ENCODE measurements around a stretch of chr10.

DNA sequence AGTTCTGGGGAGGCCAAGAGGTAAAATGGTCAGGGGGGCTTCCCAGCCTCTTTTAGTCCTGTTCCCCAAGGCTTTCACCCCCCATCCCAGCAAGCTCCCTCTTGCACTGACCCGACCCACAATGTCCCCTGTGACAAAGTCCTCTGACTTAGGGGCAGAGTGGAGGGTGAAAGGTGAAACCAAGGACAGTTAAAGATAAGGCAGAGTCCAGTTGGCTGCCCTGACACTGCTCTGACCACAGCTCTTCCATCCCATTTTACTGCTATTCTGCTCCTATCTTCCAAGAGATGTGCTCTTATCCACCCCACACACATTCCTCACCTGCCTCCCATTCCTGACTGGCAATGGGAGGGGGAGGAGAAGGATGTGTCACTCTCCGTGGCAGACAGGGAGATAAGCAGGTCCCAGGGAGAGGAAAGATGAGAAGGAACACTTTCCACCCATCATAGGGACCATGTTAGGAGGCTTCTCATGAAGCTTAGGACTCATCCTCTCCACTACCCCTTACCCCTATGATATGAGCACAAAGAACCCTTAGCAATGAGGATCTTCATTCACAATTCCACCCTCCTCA, 6.9 kb downstream of the SYNPO2L start:
- CAGE, long polyA plus RNA, result no peak
- RRBS, result no CpG with 5 or more reads among the region's 2 CpGs

DNA sequence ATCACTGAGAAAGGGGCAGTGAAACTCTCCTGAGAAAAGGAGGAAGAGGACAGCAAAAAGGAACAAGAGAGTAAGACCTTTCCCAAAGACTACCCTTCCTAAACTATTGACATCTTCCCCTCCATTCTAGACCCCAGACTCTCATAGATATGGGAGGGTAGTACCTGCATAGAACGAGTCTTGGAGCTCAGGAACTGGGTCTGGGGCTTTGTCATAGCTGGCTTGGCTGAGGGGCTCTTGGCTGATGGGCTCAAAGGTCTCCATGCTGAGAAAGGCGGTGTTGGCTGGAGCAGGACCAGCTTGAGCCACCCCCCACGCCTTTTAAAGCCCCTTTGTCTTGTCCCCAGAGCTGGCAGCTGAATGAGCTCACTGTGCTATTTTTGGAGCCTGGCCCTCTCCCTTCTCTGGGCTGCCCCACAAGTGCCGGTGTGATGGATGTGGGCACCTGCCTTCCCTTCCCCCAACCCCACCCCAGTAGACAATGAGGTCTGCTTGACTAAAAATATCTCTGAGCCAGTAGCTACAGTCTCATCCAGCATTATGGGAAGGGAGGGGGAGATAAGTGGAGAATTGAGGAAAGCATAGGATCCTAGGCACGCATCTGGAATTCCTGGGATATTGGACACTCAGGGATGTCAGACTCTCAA, 5.0 kb downstream of the SYNPO2L start:
- CAGE, long polyA plus RNA, result no peak
- RRBS, result no CpG with 5 or more reads among the region's 5 CpGs

GRCh38 chr10:73765721-73766296, 6.3 kb upstream of the FUT11 start:
- CAGE, long polyA plus RNA, result no peak
- RRBS, result no CpG with 5 or more reads among the region's 5 CpGs

- CAGE, long polyA plus RNA, result no peak
- RRBS, result no CpG with 5 or more reads among the region's 4 CpGs
Observed at GRCh38 chr10:73771051-73771665, 918 bp upstream of the FUT11 start.

DNA sequence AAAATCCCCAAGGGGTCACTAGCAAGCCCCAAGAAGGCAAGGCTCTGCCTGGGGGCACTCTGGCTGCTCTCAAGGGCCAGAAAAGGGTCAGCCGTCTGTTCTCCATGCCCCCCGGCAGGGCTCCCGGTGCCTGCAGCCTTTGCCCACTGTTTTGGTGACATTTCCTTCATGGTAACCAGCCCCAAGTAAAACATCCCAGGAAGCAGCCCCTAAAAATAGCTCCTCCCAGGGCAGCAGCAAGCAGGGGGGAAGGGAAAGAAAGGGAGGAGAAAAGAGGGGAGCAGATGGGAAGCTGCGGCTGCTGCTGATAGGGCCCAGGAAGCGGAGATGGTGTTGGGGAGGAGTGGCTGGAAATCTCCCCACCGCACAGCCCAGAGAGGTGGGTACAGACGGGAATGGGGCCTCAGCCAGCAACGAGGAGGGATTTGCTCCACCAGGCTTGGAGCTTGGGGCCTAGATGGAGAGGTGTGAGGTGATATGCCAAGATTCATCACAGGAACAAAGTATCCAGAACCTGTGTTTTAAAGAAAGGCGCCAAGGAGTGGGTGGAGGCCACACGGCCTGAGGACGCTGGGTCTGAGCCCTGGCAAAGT, 7.0 kb downstream of the CAMK2G start:
- CAGE, long polyA plus RNA, result no peak
- RRBS, result no CpG with 5 or more reads among the region's 11 CpGs

DNA sequence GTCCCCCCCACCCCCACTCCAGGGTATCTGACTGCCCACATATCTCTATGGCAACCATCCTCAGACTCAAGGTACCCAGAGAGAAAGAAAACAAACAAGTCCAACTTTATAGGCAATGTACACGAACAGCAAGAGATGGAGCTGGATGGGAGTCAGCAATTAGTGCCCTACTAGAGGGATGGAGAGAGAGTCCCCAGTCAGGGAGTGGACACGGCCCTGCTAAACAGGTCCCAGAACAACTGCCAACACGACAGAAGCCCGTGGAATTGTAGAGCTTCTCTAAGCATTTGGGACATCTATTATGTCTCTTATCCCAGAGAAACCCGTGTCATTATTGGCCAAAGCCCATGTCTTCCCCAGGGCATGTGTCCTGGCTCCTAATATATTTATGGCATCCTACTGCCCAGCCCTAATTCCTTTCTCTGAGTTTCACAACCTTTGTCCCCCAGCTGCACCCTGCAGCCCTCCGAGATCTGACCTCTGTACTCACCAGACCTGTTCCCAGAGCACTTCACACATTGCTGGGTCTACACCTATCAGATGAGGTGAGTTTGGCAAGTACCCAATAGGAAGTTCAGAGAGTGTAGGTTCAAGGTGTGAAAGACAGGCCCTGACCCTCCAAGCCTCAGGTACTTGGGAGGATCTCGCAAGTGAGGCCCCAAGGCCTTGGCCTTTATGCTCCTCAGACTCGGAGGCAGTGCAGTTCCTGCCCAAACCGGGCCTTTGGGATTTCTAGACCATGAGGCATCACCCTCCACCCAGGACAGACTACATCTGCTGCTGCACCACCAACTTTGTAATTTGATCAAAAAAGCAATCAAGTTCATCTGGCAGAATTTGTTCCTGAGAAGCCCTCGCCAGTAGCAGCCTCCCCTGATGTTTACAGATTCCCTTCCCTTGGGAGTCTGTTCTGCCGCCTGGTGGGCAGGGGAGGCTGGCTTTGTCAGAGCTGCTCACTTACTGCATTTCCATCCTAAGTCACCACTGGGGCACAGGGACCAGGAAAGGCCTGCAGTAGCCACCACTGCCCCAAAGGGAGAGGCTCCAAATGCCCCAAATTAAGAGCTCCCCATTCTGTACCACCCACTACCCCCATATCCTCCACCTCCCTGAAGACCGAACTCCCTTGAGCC, 2.4 kb downstream of the CAMK2G start:
- CAGE, long polyA plus RNA, result no peak
- RRBS, result no CpG with 5 or more reads among the region's 12 CpGs

GRCh38 chr10:73906512-73907421, 4.2 kb upstream of the PLAU start:
- CAGE, long polyA plus RNA, result no peak
- RRBS, result no CpG with 5 or more reads among the region's 9 CpGs

- CAGE, long polyA plus RNA, result no peak
- RRBS, result no CpG with 5 or more reads among the region's 9 CpGs
Observed at GRCh38 chr10:73932257-73932835, 21.4 kb downstream of the PLAU start.

GRCh38 chr10:74083277-74083747, 67.3 kb downstream of the AP3M1 start:
- CAGE, long polyA plus RNA, result no peak
- RRBS, result no CpG with 5 or more reads among the region's 3 CpGs

- CAGE, long polyA plus RNA, result no peak
- RRBS, result no CpG with 5 or more reads among the region's 5 CpGs
Observed at GRCh38 chr10:74153154-74153555, 2.1 kb downstream of the ADK start.

DNA sequence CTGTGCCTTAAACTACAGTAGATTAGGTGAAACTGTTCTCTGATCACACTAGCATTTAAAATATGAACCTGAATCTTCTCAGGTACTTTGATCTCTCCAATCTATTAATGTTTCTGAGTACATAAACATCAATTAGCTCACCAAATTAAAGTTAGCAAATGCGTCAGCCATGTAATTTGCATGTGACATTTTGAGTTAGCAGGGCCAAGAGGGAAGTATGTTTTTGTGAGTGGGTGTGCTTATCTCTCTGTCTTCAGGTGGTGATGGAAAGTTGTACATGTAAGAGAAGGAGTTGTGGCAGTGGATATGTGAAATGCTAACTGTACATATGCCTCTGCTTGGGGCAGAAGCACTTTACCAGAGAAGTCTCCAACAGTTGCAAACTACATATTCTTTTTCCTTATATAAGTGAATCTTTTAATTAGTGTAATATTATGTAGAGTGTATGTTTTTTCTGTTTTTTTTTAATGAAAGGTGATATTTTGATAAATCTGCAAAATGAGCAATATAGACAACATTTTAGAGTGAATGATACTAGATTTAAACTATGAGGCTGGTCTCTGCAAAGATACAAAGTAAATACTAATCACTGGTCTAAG, 27.7 kb downstream of the KAT6B start:
- CAGE, long polyA plus RNA, result no peak
- RRBS, result no CpG with 5 or more reads among the region's 1 CpG

- CAGE, long polyA plus RNA, result no peak
- RRBS, result no CpG with 5 or more reads among the region's 6 CpGs
Observed at GRCh38 chr10:74865729-74866295, 39.4 kb downstream of the KAT6B start.

GRCh38 chr10:74988674-74989731, 84.4 kb downstream of the DUSP29 start:
- CAGE, long polyA plus RNA, result no peak
- RRBS, result no CpG with 5 or more reads among the region's 6 CpGs

DNA sequence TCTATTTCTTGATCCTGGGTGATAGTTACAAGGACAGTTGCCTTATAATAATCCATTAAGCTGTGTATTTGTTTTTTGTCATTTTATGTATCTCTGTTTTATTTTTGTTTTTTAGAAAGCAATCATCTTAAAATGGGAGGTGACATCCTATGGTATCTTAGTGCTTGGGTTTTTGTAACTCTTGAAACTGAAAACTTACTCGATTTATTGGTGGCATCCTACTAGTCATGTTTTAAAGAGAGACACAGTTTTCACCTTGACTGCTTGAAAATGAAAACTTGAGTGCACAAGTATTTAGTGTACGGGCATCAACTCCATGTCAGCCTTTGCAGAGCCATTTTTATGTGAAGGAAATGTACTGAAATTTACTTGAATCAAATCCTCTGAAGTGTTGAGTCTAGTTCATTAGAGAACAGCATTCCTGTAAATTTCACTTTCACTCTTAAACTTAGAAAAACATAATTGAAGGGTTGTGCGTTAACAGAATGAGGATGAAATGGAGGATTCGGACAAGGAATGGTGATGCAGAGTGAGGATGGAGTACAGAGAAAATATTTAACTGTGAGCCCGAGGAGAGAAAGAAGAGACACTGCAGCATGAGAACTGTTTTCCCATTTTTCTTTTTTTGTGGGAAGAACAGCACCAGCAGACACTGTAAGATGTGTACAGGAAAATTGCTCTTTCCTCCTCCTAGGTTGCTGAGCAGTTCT, 65.7 kb downstream of the DUSP29 start:
- CAGE, long polyA plus RNA, result no peak
- RRBS, result no CpG with 5 or more reads among the region's 5 CpGs

- CAGE, long polyA plus RNA, result no peak
- RRBS, result no CpG with 5 or more reads among the region's 14 CpGs
Observed at GRCh38 chr10:75021692-75022557, 51.5 kb downstream of the DUSP29 start.

GRCh38 chr10:75150150-75151040, 38.9 kb downstream of the SAMD8 start:
- CAGE, long polyA plus RNA, result no peak
- RRBS, result no CpG with 5 or more reads among the region's 12 CpGs

DNA sequence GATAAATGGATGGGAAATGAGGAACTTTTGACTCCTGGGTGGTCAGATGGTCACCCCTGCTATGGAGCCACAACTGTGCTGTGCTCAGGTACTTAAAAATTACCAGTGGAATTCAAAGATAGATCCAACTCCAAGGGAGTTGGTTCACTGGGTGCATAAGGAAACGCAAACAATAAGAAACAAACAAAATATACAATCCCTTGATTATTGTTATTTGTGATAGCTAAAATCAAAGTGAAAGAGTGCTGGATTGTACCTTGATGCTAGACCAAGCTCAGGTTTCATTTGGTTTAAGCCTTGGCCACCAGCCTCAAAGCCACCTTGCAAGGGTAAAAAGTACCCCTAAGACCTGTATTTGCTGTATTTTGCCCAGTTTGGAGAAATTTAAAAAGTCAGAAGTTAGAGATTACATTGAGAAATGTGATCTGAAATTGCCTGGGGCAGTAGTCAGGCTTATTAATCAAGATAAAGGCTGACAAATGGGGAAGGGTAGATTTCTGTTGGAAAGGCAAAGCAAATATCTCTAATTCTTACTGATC, 11.2 kb downstream of the COMTD1 start:
- CAGE, long polyA plus RNA, result no peak
- RRBS, result no CpG with 5 or more reads among the region's 1 CpG

DNA sequence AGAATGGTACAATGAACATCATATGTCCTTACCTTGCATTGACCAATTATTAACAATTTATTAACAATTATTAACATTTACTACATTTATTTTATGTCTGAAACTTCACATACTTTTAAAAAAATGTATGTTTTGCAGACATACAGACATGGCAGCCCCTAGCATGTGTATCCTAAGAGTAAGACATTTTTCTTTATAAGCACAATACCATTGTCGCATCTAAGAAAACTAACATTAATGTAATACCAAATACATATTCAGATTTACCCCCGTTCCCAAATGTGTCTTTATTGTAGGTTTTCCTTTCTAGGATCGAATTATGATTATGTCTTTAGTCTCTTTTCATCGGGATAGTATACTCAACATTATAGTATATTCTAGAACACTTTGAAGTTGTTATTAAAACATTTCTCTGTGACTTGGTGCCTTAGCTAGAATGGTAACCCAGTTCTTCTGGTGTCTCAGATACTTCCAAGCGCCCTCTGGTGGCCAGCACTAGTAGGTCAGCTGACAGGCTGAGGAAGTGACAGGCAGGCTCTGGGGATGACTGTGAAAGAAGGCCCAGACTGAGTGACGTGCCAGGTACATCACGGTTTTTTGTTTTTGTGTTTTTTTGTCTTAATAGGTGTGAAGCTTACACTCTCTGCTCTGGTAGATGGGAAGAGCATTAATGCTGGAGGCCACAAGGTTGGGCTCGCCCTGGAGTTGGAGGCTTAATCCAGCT, 5.3 kb downstream of the COMTD1 start:
- CAGE, long polyA plus RNA, result no peak
- RRBS, result no CpG with 5 or more reads among the region's 8 CpGs

GRCh38 chr10:75528067-75529128, 97.0 kb downstream of the LRMDA start:
- CAGE, long polyA plus RNA, result no peak
- RRBS, result no CpG with 5 or more reads among the region's 6 CpGs

GRCh38 chr10:75770442-75771149, 339.2 kb downstream of the LRMDA start:
- CAGE, long polyA plus RNA, result no peak
- RRBS, result no CpG with 5 or more reads among the region's 7 CpGs

All from osteoblast (primary cell).